Endothelial cell of umbilical vein (primary cell): ENCODE data around the genes FAM83D, EMILIN3 and TOX2.

- PRO-cap, result bidirectional peak, plus-strand start at chr20:38926417, minus-strand start at chr20:38926190; unidirectional peak, plus-strand start at chr20:38926644
CAGE:
- cytosol, long polyA minus RNA, result no peak
- cytosol, long polyA plus RNA, result no peak
- long polyA plus RNA, result no peak
- nucleus, long polyA minus RNA, result start-site peak on the plus strand at chr20:38926415-38926427, 210 reads
- nucleus, long polyA plus RNA, result no peak
Measured at GRCh38 chr20:38925920-38927227, at the start of gene FAM83D. TSS of gene FAM83D (plus strand) at chr20:38926417.

- PRO-cap, result no peak
CAGE:
- cytosol, long polyA minus RNA, result no peak
- cytosol, long polyA plus RNA, result no peak
- long polyA plus RNA, result no peak
- nucleus, long polyA minus RNA, result no peak
- nucleus, long polyA plus RNA, result no peak
Measured at GRCh38 chr20:40443814-40444078, 245.3 kb downstream of the MAFB start.

- PRO-cap, result no peak
CAGE:
- cytosol, long polyA minus RNA, result no peak
- cytosol, long polyA plus RNA, result no peak
- long polyA plus RNA, result no peak
- nucleus, long polyA minus RNA, result no peak
- nucleus, long polyA plus RNA, result no peak
Measured at GRCh38 chr20:40657541-40658157, 31.4 kb downstream of the MAFB start.

GRCh38 chr20:41046694-41047182 lies 18.1 kb downstream of the TOP1 start:
- PRO-cap, result no peak
CAGE:
- cytosol, long polyA minus RNA, result no peak
- cytosol, long polyA plus RNA, result no peak
- long polyA plus RNA, result no peak
- nucleus, long polyA minus RNA, result no peak
- nucleus, long polyA plus RNA, result no peak

DNA sequence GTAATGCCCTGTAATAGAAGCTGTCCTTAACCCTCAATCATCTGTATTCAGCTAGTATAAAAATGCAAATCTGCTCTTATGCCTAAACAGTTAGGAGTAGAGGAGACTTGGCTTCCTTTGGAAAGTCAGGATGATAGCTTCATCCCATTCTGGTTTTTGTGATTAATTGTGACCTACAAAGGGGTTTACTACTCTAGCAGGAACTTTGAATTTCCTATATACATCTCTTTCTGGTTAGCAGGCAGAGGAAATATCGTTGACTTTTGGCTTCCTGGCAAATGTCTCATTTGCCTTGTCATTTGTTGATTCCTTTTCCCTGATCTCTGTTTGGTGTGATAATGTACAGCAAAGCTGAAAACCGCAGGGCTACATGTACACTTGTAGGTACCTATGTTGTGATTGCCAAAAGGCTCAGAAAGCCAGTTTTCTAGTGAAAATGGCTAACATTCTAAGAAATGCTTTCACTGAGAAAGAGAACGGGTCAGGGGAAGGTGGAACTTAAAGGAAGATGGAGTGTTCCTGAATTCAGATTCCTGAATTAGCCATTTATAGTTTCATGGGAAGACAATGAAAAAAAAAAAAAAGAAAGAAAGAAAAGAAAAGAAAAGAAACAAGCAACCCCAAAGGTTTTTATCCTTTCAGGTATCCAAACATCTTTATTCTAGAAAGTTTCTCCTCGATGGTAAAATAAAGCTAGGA lies 44.3 kb downstream of the TOP1 start:
- PRO-cap, result no peak
CAGE:
- cytosol, long polyA minus RNA, result no peak
- cytosol, long polyA plus RNA, result no peak
- long polyA plus RNA, result no peak
- nucleus, long polyA minus RNA, result no peak
- nucleus, long polyA plus RNA, result no peak

GRCh38 chr20:41084197-41085213 lies 52.8 kb upstream of the PLCG1 start:
- PRO-cap, result no peak
CAGE:
- cytosol, long polyA minus RNA, result no peak
- cytosol, long polyA plus RNA, result no peak
- long polyA plus RNA, result no peak
- nucleus, long polyA minus RNA, result no peak
- nucleus, long polyA plus RNA, result no peak

- PRO-cap, result bidirectional peak, plus-strand start at chr20:41138116, minus-strand start at chr20:41137954
CAGE:
- cytosol, long polyA minus RNA, result no peak
- cytosol, long polyA plus RNA, result no peak
- long polyA plus RNA, result no peak
- nucleus, long polyA minus RNA, result start-site peak on the minus strand at chr20:41137954-41137987, 15 reads
- nucleus, long polyA plus RNA, result no peak
Measured at GRCh38 chr20:41137920-41138029, 432 bp downstream of the PLCG1 start.

DNA sequence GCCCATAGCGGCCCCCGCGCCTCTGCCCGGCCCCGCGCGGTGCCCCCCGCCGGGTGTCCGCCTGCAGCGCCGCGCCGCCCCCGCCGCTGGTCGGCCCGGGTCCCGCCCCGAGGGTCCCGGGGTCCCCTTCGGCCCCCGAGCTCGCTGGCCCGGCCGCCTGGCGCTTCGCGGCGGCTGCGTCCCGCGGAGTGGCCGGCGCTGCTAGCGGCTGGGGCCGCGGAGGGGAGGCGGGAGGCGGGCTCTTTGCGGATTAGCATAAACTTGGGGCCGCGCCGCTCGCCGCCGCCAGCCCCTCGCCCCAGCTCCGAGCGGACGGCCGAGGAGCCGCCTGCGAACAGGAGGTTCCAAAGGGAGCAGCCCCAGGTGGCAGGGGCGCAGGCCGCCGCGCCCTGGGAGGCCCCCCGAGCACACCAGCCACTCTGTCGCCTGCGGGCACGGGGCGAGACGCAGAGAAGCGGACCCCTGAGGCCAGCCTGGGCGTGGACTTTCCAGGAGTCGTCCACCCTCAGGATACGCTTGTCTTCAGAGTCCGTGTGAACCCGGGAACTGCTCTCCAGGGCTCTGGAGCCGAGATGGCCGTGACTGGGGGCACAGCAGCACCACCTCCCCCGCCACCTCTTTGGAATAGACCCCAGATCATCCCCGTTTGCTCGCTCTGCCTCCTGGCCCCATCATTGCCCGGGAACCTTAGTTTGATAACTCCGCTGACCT lies at the start of gene EMILIN3:
EMILIN3 (minus strand) TSS at position 190 of the 711 bp plus-strand sequence.
- PRO-cap, result no peak
CAGE:
- cytosol, long polyA minus RNA, result no peak
- cytosol, long polyA plus RNA, result no peak
- long polyA plus RNA, result no peak
- nucleus, long polyA minus RNA, result no peak
- nucleus, long polyA plus RNA, result no peak

DNA sequence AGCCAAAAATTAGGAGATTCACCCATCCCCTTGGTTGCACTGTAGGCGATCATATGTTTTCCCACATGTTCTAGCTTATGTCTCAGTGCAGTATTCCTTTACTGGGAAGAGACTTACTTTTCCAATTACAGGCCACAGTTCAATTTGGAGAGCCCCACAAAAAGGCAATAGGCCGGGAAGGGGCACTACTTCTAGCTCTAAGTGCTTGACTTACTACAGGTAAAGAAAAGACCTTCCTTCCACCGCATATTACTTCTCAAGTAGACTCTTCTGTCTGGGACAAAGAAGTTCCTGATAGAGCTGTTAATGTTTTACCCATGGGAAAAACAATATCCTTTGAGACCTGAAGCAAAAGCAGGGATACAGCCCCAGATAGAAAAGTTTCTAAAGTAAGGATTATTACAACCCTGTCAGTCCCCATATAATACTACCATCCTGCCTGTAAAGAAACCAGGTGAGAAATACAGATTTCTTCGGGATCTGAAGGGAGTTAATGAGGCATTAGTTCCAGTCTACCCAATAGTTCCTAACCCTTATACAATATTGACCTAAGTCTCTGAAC lies 70.1 kb upstream of the CHD6 start:
- PRO-cap, result no peak
CAGE:
- cytosol, long polyA minus RNA, result no peak
- cytosol, long polyA plus RNA, result no peak
- long polyA plus RNA, result no peak
- nucleus, long polyA minus RNA, result no peak
- nucleus, long polyA plus RNA, result no peak

DNA sequence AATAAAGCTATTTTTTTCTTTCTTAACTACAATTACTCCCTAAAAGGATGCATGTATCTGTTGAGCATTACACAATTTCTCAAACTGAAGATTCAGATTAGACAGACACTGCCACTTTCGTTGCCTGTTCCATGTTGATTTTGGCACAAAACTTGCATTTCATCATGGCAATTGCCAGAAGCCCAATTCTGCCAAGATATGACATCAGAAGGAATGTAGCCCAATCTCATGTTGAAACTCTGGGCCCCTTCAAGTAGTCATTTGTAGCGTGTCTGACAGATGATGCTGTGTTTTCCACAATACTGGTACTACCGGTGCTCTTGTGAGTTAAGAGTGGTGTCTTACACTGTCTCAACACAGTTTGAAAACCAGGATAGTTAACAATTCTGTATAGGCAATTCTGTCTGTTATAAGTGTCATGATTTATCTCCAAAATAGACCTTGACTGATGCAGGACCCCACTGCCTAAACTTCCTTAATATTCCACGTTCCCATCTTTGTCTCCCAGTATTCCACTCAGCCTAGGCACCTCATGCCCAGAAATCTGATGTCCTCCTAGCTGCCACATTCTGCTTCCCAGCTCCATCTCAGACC lies 705.3 kb downstream of the PTPRT start:
- PRO-cap, result no peak
CAGE:
- cytosol, long polyA minus RNA, result no peak
- cytosol, long polyA plus RNA, result no peak
- long polyA plus RNA, result no peak
- nucleus, long polyA minus RNA, result no peak
- nucleus, long polyA plus RNA, result no peak

- PRO-cap, result no peak
CAGE:
- cytosol, long polyA minus RNA, result no peak
- cytosol, long polyA plus RNA, result no peak
- long polyA plus RNA, result no peak
- nucleus, long polyA minus RNA, result no peak
- nucleus, long polyA plus RNA, result no peak
Measured at GRCh38 chr20:43062271-43062658, 127.4 kb downstream of the PTPRT start.

DNA sequence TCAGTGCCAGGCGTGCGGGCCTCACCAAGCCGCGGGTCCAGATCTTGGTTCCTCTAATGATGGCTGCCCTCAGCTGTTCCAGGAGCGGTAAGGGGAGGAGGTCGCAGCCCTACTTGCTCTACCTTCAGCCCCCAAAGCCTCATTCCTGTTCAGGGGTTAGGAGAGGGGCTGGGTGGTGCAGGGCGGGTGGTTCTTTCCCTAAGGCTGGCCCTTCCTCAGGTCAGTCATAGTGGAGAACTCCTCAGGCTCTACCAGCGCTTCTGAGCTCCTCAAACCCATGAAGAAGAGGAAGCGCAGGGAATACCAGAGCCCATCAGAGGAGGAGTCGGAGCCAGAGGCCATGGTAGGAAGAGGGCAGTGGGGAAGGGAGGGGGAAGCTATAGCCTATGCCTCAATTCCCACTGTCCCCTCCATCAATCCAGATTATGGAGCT lies 7.6 kb downstream of the L3MBTL1 start:
- PRO-cap, result no peak
CAGE:
- cytosol, long polyA minus RNA, result no peak
- cytosol, long polyA plus RNA, result no peak
- long polyA plus RNA, result no peak
- nucleus, long polyA minus RNA, result no peak
- nucleus, long polyA plus RNA, result no peak

- PRO-cap, result no peak
CAGE:
- cytosol, long polyA minus RNA, result no peak
- cytosol, long polyA plus RNA, result no peak
- long polyA plus RNA, result no peak
- nucleus, long polyA minus RNA, result no peak
- nucleus, long polyA plus RNA, result no peak
Measured at GRCh38 chr20:43565043-43565576, 6.3 kb downstream of the SGK2 start.

DNA sequence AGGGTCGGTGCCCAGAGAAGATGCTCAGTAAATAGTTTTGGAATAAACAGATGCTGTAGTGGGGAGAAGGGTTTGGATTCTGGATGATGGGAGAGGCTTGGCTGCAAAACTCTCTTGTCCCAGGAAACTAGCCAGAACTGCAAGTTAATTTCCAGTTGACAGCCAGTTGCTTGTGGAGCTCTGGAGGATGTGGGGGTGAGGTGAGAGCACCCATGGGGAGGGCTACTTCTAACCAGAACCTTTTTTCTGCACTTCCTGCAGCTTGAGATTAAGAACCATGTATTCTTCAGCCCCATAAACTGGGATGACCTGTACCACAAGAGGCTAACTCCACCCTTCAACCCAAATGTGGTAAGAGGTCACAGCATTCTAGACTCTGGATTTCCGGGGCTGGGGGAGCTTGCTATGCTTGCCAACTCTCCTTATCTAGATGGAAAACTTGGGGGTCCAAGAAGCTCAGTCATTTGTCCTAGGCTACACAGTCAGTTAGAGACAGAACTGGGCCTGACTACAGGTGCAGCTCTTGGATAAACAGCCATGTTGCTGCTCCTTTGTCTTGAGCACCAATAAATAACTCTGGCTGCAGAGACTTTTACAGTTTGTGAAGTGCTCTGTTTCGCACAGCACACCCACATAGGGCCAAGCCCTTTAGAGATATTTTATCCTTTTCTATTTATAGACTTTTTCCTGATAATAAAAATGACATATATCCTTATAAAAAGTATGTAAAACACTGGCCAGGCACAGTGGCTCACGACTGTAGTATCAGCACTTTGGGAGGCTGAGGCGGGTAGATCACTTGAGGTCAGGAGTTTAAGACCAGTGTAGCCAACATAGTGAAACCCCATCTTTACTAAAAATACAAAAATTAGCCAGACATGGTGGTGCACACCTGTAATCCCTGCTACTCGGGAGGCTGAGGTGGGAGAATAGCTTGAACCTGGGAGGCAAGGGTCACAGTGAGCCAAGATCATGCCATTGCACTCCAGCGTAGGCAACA lies 10.7 kb upstream of the IFT52 start:
- PRO-cap, result no peak
CAGE:
- cytosol, long polyA minus RNA, result no peak
- cytosol, long polyA plus RNA, result no peak
- long polyA plus RNA, result no peak
- nucleus, long polyA minus RNA, result no peak
- nucleus, long polyA plus RNA, result no peak

DNA sequence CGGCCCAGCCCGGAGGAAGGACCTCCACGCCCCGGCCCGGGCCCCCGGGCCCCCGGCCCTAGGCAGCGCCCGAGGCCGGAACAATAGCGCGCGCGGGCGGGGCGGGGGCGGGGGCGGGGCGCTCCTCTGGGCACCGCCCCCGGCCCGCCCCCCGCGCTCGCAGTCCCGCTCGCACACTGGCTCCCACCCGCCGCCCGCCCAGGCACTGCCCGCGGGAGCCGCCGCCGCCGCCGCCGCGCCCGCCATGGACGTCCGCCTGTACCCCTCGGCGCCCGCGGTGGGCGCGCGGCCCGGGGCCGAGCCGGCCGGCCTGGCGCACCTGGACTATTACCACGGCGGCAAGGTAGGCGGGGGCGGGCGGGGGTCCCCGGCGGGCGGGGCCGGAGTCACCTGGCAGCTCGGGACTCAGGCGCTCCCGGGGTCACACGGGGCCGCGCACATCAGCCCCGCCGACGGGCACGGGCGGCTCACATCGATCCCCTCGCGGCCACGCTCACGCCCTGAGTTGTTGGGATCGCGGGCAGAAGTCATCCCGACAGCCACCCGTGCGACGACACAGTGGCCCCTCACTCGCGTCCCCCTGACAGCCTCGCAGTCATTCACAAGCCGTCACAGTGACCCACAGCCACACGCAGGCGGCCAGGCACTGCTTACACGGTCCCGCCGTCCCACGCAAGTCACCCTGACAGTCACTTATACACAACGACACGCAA lies at the start of gene TOX2:
TOX2 (plus strand) TSS at position 205 of the 713 bp plus-strand sequence.
- PRO-cap, result bidirectional peak, plus-strand start at position 205 of the sequence, minus-strand start at position 85 of the sequence
CAGE:
- cytosol, long polyA minus RNA, result start-site peak on the plus strand centred at position 248 of the sequence, 7 bp wide, 5 reads
- cytosol, long polyA plus RNA, result no peak
- long polyA plus RNA, result no peak
- nucleus, long polyA minus RNA, result start-site peak on the plus strand centred at position 238 of the sequence, 28 bp wide, 37 reads
- nucleus, long polyA plus RNA, result no peak

- PRO-cap, result no peak
CAGE:
- cytosol, long polyA minus RNA, result no peak
- cytosol, long polyA plus RNA, result no peak
- long polyA plus RNA, result no peak
- nucleus, long polyA minus RNA, result no peak
- nucleus, long polyA plus RNA, result no peak
Measured at GRCh38 chr20:44145322-44145619, 41.7 kb downstream of the JPH2 start.

DNA sequence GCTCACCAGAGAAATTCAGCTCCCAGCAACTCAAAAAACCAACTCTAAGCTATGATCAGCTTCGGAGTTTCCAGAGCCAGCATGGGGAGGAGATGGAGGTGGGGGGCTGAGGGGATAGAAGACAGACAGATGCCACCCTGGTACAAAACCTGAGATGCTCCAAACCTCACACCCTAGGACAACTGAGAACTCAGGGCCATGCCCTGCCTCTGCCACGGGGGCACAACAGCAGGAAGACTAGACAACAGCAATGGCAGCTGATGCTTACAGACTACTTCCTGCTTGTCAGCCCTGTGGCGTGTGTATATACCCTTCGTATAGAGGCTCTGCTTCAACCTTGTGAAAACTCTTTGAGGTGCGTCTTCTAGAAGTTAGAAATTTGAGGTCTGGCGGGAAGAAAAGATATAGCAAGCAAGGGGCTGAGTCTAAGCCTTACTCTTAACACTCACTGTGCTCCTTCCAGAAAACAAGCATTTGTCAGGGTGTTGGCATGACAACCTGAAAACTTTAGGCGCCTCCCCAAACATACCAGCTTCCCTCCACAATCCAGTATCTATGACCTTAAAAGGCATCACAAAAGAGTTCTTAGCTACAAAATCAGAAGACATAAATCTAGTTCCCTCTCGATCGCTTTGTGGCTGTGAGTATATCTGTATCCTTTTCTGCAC lies 33.4 kb downstream of the JPH2 start:
- PRO-cap, result no peak
CAGE:
- cytosol, long polyA minus RNA, result no peak
- cytosol, long polyA plus RNA, result no peak
- long polyA plus RNA, result no peak
- nucleus, long polyA minus RNA, result no peak
- nucleus, long polyA plus RNA, result no peak

- PRO-cap, result no peak
CAGE:
- cytosol, long polyA minus RNA, result no peak
- cytosol, long polyA plus RNA, result no peak
- long polyA plus RNA, result no peak
- nucleus, long polyA minus RNA, result no peak
- nucleus, long polyA plus RNA, result no peak
Measured at GRCh38 chr20:44171202-44172143, 15.5 kb downstream of the JPH2 start.

GRCh38 chr20:44400674-44401450 lies 45.4 kb downstream of the HNF4A start:
- PRO-cap, result no peak
CAGE:
- cytosol, long polyA minus RNA, result no peak
- cytosol, long polyA plus RNA, result no peak
- long polyA plus RNA, result no peak
- nucleus, long polyA minus RNA, result no peak
- nucleus, long polyA plus RNA, result no peak

DNA sequence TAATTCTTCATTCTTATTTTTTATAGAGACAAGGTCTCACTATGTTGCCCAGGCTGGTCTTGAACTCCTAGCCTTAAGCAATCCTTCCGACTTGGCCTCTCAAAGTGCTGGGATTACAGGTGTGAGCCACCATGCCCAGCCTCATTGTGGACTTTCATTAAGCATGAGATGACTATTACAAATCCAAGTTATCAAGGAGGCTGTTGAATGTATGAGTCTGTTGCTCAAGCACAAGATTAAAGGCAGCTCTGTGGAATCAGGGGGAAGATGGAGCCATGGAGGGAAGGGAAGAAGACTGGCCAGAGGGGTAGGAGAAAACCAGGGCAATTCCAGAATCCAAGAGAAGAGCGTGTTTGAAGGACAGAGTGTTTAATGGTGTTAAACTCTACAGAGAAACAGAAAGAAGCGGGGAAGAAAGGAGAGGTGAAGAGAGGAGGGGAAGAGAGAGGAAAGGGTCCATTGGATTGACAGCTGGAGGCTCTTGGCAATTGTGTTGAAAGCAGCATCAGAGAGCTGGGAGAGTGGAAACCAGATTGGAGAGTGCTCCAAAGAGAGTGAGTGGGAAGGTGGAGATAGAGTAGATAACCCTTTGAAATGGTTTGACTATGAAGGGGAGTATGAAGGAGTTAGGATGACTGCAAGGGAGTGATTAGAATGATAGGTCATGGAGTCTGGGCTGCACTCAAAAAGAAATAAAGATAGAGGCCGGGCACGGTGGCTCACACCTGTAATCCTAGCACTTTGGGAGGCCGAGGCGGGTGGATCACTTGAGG lies 49.7 kb upstream of the TTPAL start:
- PRO-cap, result no peak
CAGE:
- cytosol, long polyA minus RNA, result no peak
- cytosol, long polyA plus RNA, result no peak
- long polyA plus RNA, result no peak
- nucleus, long polyA minus RNA, result no peak
- nucleus, long polyA plus RNA, result no peak